HT-29 (cell line): ENCODE measurements around a stretch of chr21.

DNA sequence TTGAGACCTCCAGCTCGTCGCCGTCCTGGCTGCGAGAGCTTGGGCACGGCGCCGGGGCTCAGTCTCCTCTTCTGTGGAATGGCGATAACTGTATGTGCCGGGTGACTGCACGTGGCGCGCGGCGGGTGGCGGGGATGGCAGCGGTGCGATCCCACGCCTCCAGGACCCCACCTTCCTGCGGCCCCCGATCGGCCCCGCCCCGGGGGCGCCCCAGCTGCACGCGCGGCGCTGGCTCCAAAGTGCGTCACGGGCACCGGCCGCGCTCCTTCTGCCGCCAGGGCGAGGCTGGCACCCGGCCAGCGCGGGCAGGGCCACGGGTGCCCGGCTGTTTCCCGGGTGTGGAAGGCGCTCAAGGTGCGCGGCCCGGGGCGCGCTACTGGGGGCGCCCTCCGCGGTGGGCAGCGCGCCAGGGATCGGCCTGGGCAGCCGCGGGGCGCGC, 383 bp upstream of the EVA1C start:
- RAMPAGE, long total RNA, result no peak

GRCh38 chr21:32448579-32449055, 36.1 kb downstream of the EVA1C start:
- RAMPAGE, long total RNA, result no peak

GRCh38 chr21:32457321-32457949, 44.9 kb downstream of the EVA1C start:
- RAMPAGE, long total RNA, result no peak

DNA sequence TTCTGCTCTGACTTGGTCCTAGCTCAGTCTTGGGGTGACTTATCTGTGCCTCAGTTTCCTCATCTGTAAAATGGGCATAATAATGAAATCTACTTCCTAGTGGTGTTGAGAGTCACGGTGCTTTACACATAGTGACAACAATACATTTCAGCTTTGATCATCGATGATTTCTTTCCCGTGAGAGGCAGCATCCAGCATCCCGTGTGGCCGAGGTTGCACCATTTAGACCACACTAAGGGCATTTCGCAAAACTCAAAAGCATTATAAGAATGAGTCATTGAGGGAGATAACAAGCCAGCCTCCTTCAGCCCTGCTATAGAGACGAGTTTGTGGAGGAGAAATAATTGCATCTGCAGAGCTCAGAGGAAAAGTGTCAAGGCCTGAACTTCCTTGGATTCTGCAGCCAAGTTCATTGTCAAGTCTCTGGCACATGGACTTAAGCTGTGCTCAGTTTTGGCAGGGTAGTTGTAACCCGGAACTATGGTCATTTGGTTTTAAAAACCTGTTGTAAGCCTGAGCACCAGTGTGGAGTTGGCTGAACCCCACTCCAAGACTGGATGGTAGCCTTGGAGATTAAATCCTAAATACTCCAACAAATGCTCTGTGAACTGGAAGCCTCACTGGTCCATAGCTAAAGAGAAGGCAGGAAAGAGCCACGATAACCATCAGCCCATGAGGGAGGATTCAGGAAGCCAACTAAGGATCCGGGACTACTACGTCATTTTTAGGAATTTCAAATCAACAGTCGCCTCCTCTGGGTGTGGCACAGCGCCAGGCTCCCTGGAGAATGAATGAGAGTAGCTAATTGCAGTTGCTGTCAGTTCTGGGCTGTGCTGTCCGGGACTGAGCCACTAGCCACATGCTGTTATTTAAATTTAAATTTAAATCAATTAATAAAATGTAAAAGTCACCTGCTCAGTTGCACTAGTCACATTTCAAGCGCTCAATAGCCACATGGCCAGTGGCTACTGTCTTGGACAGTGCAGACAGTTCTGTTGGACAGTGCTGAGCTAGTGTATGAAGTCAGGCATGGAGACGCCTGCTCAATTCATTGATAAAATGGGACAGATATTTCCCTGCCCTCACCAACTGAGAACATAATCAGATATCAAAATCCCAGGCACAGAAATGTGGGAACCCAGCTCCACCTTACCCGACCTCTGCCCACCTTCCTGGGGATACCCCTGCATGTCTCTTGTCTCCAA, 64.0 kb downstream of the TCP10L start:
- RAMPAGE, long total RNA, result no peak

GRCh38 chr21:32732479-32732678, 4.6 kb upstream of the SYNJ1 start:
- RAMPAGE, long total RNA, result no peak

GRCh38 chr21:32764084-32764753, 7.3 kb downstream of the PAXBP1 start:
- RAMPAGE, long total RNA, result no peak

- RAMPAGE, long total RNA, result no peak
Observed at GRCh38 chr21:33071911-33072501, 2.1 kb downstream of the OLIG1 start.

DNA sequence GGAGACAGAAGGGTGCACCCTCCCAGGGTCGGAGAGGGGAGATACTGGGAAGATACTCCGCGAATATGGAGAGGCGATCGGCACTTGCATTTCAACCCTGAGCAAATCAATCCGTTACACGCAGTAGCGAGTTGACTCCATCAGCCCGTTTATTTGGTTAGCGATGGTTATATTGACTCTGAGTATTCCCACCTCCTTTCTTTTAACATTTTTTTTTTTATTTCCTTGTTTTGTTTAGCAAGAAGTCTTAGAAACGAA, 989 bp downstream of the IFNAR2 start:
- RAMPAGE, long total RNA, result no peak

GRCh38 chr21:33231056-33231292, 1.2 kb downstream of the IFNAR2 start:
- RAMPAGE, long total RNA, result no peak

DNA sequence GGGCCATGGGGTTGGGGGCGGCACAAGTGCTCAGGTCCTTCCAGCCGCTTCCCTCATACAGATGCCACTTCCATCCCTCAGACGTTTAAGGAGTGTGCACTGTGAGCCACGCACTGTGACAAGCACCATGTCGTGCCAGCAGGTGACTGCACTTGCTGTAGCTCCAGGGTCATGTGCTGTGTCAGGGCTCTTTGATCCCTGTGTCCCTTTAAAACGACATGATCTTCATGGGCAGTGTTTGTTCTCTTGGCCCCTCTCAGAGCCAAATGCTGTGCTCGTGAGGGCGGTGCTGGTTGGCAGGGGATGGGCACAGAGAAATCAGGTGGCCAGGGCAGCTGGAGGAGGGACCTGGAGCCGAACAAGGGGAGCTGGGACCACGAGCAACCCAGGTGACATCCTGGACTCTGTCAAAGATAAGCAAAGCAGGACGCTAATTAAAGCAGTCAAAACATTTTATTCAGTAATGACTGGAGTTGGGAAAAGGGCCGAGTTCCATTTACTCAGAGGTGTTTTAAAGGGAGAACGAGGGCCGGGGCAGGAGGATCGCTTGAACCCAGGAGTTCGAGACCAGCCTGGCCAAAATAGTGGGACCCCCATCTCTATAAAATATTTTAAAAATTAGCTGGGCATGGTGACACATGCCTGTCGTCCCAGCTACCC, 20.0 kb downstream of the IL10RB start:
- RAMPAGE, long total RNA, result no peak

DNA sequence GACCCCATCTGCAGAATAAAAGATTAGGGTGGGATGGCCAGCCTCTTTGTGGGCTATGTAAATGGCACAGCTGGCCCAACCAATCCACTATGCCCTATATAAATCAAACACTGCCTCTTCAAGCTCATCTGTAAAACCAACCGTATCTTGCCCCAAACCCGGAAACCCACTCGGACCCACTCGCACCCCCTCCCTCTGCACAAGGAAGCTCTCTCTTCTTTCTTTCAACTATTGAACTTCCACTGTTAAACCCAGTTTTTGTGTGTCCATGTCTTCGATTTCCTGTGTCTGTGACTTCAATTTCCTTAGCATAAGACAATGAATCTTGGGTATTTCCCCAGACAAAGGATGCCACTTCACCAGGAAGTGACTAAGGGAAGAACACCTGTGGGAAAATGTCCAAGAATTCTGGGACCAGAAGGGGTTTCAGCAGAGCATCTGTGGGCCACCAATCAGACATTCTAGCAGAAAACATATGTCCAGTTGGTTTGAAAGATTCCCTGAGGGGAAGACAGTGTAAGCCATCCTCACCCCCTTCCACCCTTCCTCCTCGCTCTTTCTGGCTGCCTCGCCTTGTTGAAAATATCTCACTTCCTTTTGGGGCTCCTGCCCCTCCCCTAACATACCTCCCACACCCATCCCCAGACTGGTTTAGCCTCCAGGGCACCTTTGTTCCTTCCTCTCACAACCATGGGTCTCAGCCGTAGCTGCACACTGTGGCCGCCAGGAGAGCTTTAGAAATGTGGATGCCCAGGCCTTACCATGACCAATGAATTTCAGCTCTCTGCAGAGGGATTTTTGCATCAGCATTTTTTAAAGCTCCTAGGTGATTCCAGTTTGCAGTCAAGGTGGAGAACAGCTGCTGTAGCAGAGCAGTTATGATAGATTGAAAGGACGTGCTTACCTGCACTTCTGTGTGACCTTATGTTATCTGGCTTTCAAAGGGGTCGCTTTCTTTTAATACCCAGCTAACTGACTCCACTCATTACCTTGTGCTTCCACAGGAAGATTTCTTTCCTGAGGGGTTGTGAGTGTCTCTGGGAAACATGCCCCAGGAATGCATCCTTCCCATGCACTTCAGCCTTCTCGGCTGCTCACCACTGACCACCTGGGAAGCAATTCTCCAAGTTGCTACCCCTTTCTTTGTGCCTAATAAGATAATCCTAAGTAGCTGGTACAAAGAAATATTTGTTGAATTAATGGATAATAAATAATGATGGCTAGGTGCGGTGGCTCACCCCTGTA, 25.4 kb upstream of the IFNAR1 start:
- RAMPAGE, long total RNA, result no peak

DNA sequence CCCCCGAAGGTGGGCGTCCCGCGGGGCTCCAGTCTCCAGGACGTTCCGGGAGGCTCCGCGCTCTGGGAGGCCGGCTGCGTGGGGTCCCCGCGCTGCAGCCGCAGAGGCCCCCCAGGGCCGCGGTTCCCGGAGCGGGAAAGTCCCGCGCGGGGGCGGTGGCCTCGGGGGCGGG, 147 bp upstream of the IFNGR2 start:
- RAMPAGE, long total RNA, result no peak

- RAMPAGE, long total RNA, result no peak
Observed at GRCh38 chr21:33480037-33480514, 302 bp upstream of the TMEM50B start.

- RAMPAGE, long total RNA, result no peak
Observed at GRCh38 chr21:33492033-33492313, 457 bp upstream of the DNAJC28 start.

GRCh38 chr21:33551596-33552899, 9.2 kb downstream of the SON start:
- RAMPAGE, long total RNA, result no peak

GRCh38 chr21:33643095-33644142, 1.1 kb downstream of the ITSN1 start:
- RAMPAGE, long total RNA, result no peak

DNA sequence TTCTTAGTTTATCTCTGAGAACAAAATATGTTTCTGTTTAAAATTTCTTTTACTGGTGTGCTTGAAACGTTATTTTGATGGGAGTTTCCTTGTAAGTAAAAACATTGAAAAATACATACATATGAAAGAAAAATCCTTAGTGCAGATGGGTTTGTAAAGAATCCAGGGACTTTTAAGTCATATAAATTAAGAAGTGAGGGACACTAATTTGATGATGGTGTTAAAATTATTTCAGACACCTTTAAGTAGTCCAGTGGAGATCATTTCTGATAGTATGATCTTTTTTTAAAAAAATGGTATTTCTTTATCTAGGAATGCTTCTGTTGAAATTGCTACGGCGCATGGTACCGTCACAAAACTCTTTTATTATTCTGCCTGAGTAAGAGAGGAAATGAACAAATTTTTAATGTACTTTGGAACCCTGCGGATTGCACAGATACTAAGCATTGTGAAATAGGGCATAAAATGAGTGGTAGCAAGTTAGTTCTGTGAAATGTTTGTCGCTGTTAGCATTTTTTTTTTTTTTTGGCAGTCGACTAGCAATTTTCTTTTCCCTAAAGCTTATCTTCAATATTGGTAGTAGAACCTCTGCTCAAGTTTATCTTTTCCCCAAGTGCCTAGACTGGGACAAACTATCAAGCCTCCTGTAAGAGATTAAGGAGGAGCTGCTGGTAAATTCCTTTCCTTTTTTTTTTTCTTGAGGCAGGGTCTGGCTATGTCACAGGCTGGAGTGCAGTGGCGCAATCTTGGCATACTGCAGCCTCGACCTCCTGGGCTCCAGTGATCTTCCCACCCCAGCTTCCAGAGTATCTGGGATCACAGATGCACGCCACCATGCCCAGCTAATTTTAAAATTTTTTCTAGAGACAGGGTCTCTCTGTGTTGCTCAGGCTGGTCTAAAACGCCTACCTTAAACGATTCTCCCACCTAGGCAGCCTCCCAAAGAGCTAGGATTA, 2.1 kb downstream of the ITSN1 start:
- RAMPAGE, long total RNA, result no peak

- RAMPAGE, long total RNA, result no peak
Observed at GRCh38 chr21:33931314-33932224, 16.0 kb upstream of the ATP5PO start.

DNA sequence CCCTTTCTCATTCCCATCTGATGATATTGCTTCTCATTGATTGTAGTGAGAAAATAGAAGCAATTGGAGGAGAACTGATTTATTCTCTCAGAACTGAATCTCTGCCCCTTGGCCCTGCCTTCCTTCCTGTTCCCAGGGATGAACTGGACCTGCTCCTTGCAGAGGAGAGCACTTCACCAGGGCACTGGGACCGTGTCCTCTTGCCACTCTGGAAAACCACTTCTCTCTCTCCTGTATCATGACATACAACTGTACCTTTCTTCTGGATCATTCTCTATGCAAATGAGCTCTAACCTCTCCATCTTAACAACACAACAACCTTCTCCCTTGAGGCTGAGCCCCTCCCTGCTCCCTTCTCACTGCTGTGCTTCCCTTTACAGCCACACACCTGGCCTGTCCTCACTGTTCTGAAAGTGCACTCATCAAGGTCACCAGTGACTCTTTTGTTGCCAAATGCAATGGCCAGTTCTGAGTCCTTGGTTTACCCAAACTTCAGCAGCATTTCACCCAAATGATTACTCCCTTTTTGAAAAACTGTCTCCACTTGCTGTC, 54.5 kb upstream of the MRPS6 start:
- RAMPAGE, long total RNA, result no peak

DNA sequence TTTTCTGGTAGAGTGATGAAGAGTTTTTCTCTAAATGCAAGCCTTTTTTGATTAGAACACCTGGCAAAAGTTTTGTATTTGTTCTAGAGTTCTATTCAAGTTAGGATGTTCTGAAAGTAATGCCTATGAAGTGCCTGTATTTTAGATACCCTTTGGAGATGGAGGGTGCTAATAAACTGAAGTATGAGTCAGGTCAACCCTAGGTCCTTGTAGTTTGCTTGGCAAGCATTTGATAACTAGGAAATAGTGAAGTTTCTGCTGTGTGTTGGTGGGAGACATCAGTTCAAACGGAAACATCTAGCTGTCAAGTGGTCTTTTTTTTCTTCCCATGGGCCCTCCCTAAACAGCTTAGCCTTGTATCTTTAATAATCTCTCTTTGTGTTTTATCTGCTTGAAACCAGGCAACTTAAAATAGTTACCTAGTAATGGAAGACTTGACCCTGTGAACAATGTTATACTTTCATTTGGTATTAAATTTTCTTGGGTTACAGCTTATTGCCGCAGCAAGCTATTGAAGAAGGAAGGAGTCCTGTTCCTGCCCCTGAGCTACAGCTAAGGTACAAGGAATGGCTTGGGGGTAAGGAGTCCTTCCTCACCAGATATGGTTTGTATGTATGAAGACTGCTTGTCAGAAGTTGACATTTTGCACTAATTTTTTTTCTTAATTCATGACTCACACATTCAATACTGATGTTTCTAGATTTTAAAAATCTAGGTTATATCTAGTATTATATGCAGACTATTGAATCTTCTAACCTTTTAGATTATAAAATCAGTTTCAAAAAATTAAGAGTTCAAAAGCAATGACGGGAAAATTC, 4.7 kb downstream of the MRPS6 start:
- RAMPAGE, long total RNA, result no peak